ENCODE data around the gene MAF.

DNA sequence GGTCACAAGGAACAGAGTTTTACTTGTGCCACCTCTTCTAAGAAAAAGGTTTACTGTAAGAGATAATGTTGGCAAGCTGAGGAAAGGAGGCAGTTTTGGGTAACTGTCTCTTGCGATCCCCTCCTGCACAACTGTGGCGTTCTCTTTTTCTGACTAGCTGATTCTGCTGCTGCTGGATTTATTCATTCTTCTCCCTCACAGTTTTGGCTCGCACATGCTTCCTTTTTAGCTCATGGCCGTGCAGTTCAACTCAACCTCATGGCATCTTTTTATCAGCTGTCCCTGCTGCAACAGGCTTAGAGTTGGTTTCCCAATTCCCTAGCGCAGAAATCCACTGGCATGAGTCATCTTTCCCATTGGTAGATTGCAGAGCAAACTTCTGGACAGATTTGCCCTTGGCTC is 584.4 kb downstream of the WWOX start:
- RRBS, 2 experiments = no CpG with 5 or more reads among the region's 5 CpGs
CAGE:
- cytosol, long polyA minus RNA = no peak
- cytosol, long polyA plus RNA = no peak
- long polyA plus RNA = no peak
- nucleus, long polyA minus RNA = no peak
- nucleus, long polyA plus RNA = no peak

- RRBS, 2 experiments = no CpG with 5 or more reads among the region's 20 CpGs
CAGE:
- cytosol, long polyA minus RNA = no peak
- cytosol, long polyA plus RNA = no peak
- long polyA plus RNA = no peak
- nucleus, long polyA minus RNA = no peak
- nucleus, long polyA plus RNA = no peak
Measured at GRCh38 chr16:78770321-78770971, 671.0 kb downstream of the WWOX start.

DNA sequence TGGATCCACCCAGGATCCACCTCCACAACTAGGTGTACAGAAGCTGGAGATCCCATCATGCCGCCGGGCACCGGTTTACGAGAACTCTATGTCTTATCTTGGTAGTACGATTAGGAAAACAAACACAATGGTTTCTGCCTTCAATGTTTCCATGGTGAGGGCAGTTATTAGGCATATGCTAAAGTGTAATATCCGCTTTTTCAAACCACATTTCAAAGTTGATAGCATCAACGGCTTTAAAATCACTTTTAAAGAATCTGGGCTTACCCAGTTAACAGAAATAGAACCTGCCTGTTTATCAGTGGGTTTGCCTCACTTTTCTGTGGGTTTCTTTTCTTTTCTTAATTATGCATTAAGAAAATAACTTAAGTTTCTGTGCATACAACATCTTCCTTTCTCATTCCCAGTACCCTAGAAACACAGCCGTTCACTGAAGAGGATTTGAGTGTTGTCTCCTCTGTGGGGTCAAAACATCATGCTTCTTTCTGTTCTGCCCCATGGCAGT is 705.5 kb downstream of the MAF start:
- RRBS, 2 experiments = no CpG with 5 or more reads among the region's 8 CpGs
CAGE:
- cytosol, long polyA minus RNA = no peak
- cytosol, long polyA plus RNA = no peak
- long polyA plus RNA = no peak
- nucleus, long polyA minus RNA = no peak
- nucleus, long polyA plus RNA = no peak

DNA sequence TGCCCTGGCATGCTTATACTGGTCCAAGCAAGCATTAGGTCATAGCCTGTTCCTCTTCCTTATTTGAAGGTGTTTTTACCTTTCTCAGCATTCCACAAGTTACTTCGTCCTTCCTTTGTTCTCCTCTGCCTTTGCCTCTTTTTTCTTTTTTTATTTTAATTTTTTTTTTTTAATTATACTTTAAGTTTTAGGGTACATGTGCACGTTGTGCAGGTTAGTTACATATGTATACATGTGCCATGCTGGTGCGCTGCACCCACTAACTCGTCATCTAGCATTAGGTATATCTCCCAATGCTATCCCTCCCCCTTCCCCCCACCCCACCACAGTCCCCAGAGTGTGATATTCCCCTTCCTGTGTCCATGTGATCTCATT is 548.7 kb downstream of the MAF start:
- RRBS, 2 experiments = no CpG with 5 or more reads among the region's 4 CpGs
CAGE:
- cytosol, long polyA minus RNA = no peak
- cytosol, long polyA plus RNA = no peak
- long polyA plus RNA = no peak
- nucleus, long polyA minus RNA = no peak
- nucleus, long polyA plus RNA = no peak

DNA sequence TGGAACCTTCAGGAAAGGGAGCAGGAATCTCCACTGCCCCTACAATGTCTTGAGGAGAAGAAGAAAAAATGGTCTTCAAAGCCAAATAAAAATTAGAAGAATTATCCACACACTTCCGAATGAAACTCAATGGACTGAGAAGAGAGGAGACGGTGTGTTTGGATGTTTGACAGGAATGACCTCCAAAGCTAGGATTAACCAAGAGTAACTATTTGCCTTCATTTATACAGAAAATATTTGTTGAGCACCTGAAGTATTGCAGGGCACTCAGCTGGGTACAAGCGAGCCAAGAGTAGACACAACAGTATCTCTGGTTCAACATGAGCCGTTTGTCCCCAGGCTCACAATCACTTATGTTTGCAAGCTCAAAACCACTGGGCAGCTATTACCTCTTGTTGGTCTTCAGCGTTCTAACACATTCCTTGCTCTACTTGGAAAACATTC is 38.9 kb downstream of the MAF start:
- RRBS, 2 experiments = no CpG with 5 or more reads among the region's 5 CpGs
CAGE:
- cytosol, long polyA minus RNA = no peak
- cytosol, long polyA plus RNA = no peak
- long polyA plus RNA = no peak
- nucleus, long polyA minus RNA = no peak
- nucleus, long polyA plus RNA = no peak

DNA sequence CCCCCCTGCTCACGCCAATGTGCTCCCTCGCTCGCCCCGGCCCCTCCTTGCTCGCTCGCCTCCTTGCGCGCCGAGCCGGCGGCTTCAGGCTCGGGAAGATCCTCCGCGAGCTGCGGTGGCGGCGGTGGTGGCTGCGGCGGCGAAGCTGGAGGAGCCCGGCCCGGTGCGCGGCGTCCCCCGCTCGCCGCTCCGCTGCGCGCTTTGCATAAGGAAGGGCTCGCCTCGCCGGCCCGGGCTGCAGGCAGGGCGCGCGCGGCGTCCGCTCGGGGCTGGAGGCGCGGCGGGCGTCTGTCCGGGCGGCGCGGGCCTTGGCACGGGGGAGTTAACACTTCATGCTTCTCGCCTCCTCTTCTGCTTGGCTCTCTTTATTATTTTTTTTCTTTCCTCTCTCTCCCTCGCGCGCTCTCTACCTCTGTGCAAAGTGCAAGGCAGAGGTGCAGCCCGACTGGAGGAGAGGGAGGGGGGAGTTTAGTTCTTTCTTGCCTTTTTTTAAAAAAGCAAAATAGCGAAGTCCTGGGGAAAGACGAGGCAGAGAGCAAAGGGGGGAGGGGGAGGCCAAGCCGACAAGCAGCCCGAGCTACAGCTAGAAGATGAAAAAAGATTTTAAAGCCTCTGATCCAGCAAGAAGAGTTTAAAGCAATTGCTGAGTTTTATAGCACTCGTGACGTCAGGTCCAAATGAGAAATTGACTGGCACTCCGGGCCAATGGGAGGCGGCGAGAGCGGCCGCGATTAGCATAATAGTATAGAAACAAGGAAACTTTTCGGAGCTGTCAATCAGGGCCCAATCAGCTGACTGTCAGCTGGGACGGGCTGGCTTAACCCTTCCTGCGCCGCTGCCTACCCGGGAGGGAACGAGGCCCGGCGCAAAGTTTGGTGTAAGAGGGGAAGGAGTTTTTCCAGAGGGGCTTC is at the start of gene MAF:
MAF (minus strand) TSS at position 625 of the 911 bp plus-strand sequence.
- RRBS, 2 experiments = 1 to 2% methylated on average over 35 to 37 of the region's 76 CpGs
CAGE:
- cytosol, long polyA minus RNA = no peak
- cytosol, long polyA plus RNA = no peak
- long polyA plus RNA = no peak
- nucleus, long polyA minus RNA = no peak
- nucleus, long polyA plus RNA = no peak

GRCh38 chr16:79848689-79849416 is 248.3 kb upstream of the MAF start:
- RRBS, 2 experiments = no CpG with 5 or more reads among the region's 13 CpGs
CAGE:
- cytosol, long polyA minus RNA = no peak
- cytosol, long polyA plus RNA = no peak
- long polyA plus RNA = no peak
- nucleus, long polyA minus RNA = no peak
- nucleus, long polyA plus RNA = no peak

- RRBS, 2 experiments = no CpG with 5 or more reads among the region's 3 CpGs
CAGE:
- cytosol, long polyA minus RNA = no peak
- cytosol, long polyA plus RNA = no peak
- long polyA plus RNA = no peak
- nucleus, long polyA minus RNA = no peak
- nucleus, long polyA plus RNA = no peak
Measured at GRCh38 chr16:80056528-80056727, 455.9 kb upstream of the MAF start.

DNA sequence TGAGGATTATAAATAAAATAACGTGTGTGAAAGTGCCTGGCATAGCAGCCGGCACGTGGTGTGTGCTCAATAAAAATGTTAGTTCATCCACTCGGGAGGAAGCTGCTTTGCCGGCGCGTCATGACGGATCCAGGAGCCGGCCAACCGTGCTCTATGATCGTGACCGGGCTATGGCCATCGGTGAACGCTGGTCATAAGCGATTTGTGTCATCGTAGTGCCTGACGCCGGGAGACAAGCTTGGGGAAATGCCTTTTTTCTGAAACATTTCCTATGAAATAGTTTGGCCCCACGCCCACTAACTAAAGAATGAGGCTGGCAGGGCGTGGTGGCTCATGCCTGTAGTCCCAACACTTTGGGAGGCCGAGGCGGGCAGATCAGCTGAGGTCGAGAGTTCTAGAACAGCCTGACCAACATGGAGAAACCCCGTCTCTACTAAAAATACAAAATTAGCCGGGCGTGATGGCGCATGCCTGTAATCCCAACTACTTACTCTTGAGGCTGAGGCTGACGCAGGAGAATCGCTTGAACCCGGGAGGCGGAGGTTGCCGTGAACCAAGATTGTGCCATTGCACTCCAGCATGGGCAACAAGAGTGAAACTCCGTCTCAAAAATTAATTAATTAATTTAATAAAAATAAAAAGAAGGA is 73.8 kb downstream of the CMC2 start:
- RRBS, 2 experiments = 89 to 94% methylated on average over 7 to 11 of the region's 33 CpGs
CAGE:
- cytosol, long polyA minus RNA = no peak
- cytosol, long polyA plus RNA = no peak
- long polyA plus RNA = no peak
- nucleus, long polyA minus RNA = no peak
- nucleus, long polyA plus RNA = no peak

DNA sequence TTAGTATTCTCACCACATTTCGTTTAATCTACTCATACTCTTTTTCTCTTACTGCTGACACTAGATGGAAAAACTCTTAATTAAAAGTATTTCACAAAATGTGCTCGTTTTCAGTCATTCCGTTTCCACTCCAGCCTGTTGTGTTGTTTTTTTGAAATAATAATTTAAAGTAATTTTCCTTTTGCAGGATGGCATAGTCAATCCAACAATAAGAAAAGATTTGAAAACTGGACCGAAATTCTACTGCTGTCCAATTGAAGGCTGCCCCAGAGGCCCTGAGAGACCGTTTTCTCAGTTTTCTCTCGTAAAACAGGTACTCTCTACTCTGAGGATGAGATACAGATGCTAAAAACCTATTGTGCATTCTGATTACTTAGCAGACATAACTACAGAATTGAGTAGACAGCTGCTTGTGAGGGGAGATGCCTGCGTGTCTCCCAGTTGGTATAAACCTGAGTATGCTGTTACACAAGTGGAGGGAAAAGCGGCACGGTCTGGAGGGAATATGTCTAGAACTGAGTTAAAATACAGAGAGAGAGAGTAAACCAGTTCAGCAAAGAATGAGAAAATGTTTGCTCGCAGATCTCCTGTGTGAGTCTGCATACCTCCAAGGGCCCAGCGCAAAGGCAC is 5.6 kb downstream of the ATMIN start:
- RRBS, 2 experiments = no CpG with 5 or more reads among the region's 11 CpGs
CAGE:
- cytosol, long polyA minus RNA = no peak
- cytosol, long polyA plus RNA = no peak
- long polyA plus RNA = no peak
- nucleus, long polyA minus RNA = no peak
- nucleus, long polyA plus RNA = no peak

- RRBS, 2 experiments = no CpG with 5 or more reads among the region's 7 CpGs
CAGE:
- cytosol, long polyA minus RNA = no peak
- cytosol, long polyA plus RNA = no peak
- long polyA plus RNA = no peak
- nucleus, long polyA minus RNA = no peak
- nucleus, long polyA plus RNA = no peak
Measured at GRCh38 chr16:81096765-81097334, 655 bp upstream of the GCSH start.

- RRBS, 2 experiments = no CpG with 5 or more reads among the region's 14 CpGs
CAGE:
- cytosol, long polyA minus RNA = no peak
- cytosol, long polyA plus RNA = no peak
- long polyA plus RNA = no peak
- nucleus, long polyA minus RNA = no peak
- nucleus, long polyA plus RNA = no peak
Measured at GRCh38 chr16:81362305-81362954, 47.7 kb downstream of the GAN start.

- RRBS, 2 experiments = no CpG with 5 or more reads among the region's 9 CpGs
CAGE:
- cytosol, long polyA minus RNA = no peak
- cytosol, long polyA plus RNA = no peak
- long polyA plus RNA = no peak
- nucleus, long polyA minus RNA = no peak
- nucleus, long polyA plus RNA = no peak
Measured at GRCh38 chr16:81407161-81407653, 37.4 kb upstream of the CMIP start.

DNA sequence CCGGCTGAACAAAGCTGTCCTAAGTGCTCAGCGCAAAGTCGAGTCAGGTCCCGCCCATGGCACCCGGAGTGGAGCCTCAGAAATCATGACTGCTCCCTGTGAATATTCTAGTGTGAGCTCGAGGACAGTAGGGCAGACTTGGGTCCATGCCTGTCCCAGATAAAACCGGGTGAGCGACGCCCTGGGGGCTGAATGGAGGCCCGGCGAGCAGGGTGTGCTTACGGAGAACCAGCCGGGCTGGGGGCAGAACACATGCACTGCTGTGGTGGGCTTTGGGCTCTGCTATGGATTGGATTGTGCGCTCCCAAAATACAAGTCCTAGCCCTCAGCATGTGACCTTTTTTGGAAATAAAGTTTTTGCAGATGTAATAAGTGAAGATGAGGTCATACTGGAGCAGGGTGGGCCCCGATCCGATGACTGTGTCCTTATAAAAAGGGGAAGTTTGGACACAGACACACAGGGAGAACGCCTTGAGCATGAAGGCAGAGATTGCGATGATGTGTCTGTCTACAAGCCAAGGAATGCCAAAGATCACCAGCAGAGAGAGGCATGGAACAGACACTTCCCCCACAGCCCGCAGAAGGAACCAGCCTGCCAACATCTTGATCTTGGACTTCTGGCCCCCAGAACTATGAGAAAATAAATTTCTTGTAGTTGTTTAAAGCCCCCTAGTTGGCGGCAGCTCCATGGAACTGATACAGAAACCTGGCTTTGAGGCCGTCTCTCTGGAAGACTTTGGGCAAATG is 12.7 kb upstream of the CMIP start:
- RRBS, 2 experiments = 3 to 7% methylated on average over 6 to 8 of the region's 21 CpGs
CAGE:
- cytosol, long polyA minus RNA = no peak
- cytosol, long polyA plus RNA = no peak
- long polyA plus RNA = no peak
- nucleus, long polyA minus RNA = no peak
- nucleus, long polyA plus RNA = no peak

DNA sequence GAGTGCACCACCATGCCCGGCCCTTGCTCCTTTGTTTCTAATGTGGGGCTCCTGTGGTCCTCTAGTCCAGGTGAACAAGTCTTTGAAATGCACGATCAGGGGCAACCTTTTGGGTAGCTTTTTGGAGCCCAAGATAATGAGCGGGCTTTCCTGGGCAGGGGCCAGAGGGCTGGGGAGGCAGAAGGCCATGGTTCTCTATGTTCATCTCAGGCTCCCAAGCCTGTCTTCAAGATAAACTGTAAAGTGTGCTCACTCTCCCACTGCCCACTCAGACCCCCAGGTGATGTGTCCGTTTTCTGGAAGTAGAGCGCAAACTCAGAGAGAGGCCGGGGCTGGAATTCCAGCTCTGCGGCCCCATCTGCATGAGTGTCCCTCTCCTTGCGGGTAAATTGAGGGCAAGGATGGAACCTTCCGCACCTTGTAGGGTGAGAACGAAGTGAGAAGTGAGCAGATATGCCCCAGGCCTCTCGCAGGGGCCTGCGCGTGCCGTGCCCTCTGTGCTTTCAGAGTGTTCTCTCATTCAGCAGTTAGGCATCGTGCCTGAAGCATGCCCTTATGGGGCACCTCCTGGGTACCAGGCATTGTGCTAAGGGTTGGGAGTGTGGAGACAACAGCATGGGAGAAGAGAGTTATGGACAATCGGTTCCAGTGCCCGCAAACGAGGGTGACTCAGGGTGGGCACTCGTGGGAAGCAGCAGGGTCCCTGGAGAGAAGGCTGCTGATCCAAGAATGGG is 23.6 kb downstream of the CMIP start:
- RRBS, 2 experiments = no CpG with 5 or more reads among the region's 19 CpGs
CAGE:
- cytosol, long polyA minus RNA = no peak
- cytosol, long polyA plus RNA = no peak
- long polyA plus RNA = no peak
- nucleus, long polyA minus RNA = no peak
- nucleus, long polyA plus RNA = no peak

DNA sequence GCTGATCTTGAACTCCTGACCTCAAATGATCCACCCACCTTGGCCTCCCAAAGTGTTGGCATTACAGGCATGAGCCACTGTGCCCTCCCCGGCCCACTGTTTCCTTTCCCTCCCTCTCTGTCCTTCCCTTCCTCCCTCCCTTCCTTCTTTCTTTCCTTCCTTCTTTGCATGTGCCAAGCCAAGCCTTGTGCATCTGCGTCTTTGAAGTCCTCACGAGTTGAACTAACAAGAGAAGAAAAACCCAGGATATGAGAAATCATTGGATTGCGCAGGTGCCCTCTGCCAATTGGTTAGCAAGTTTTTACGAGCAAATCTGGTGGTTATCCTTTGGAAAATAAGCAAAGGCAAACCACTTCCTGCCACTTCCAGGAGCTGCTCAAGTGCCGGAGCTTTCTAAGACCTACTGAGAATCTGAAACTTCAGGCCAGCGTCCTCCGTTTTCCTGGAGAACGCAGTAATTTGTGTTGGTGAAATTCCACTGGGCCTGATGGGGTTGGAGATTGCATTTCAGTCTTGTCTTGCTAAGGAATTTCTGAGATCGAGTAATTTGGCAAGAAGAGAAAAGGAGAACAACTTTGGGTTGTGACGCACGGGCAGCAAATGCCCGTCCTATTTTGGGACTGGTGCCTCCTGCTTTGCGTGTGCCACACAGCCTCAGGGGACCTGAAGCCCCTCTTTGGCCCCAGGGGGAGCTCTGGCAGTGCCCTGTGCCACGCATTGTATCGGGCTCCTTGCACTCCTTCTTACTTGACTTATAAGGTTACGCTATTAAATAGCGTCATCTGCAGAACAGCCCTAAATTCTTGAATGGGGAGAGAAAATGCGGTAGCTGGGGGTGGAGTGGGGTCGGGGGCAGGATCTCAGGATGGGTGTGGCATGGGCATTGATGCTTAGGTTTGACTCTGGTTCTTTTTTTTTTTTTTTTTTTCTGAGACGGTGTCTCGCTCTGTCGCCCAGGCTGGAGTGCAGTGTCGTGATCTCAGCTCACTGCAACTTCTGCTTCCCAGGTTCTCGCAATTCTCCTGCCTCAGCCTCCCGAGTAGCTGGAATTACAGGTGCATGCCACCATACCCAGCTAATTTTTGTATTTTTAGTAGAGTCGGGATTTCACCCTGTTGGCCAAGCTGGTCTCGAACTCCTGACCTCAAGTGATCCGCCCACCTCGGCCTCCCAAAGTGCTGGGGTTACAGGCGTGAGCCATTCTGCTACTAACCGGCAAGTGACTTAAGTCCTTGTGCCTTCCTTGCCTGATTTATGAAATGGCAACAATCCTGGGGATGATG is 56.5 kb downstream of the CMIP start:
- RRBS, 2 experiments = no CpG with 5 or more reads among the region's 32 CpGs
CAGE:
- cytosol, long polyA minus RNA = no peak
- cytosol, long polyA plus RNA = no peak
- long polyA plus RNA = no peak
- nucleus, long polyA minus RNA = start-site peak on the plus strand centred at position 386 of the sequence, 239 bp wide, 29 reads
- nucleus, long polyA plus RNA = no peak

- RRBS, 2 experiments = no CpG with 5 or more reads among the region's 2 CpGs
CAGE:
- cytosol, long polyA minus RNA = no peak
- cytosol, long polyA plus RNA = no peak
- long polyA plus RNA = no peak
- nucleus, long polyA minus RNA = no peak
- nucleus, long polyA plus RNA = no peak
Measured at GRCh38 chr16:81520225-81520592, 75.6 kb downstream of the CMIP start.

GRCh38 chr16:81526724-81527418 is 82.3 kb downstream of the CMIP start:
- RRBS, 2 experiments = no CpG with 5 or more reads among the region's 13 CpGs
CAGE:
- cytosol, long polyA minus RNA = no peak
- cytosol, long polyA plus RNA = no peak
- long polyA plus RNA = no peak
- nucleus, long polyA minus RNA = no peak
- nucleus, long polyA plus RNA = no peak

DNA sequence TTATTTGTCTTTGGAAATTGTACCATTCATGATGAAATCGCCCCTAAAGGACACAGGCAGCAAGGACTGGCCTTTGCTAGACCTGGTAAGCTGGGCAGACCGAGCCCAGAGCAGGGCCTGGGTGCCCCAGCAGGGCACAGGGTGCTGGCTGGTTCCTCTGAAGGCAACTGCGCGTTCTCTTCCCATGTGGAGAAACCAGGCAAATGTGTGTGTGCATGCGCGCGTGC is 104.9 kb downstream of the CMIP start:
- RRBS, 2 experiments = no CpG with 5 or more reads among the region's 7 CpGs
CAGE:
- cytosol, long polyA minus RNA = no peak
- cytosol, long polyA plus RNA = no peak
- long polyA plus RNA = no peak
- nucleus, long polyA minus RNA = no peak
- nucleus, long polyA plus RNA = no peak

DNA sequence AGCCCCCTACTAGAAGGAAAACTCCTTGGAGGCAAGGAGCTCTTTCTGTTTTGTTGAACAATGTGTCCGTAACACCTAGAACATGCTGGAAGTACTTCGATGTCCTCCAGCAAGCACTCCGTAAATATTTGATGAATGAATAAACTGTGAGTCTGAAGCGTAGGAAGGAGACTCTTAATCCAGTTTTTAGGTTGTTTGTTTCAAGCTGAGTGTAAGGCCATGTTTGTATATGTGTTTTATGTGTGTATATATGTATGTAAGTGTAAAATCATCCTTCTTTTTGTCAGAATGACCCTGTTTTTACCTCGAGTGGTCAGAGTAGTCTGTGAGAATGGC is 139.6 kb downstream of the CMIP start:
- RRBS, 2 experiments = no CpG with 5 or more reads among the region's 5 CpGs
CAGE:
- cytosol, long polyA minus RNA = no peak
- cytosol, long polyA plus RNA = no peak
- long polyA plus RNA = no peak
- nucleus, long polyA minus RNA = no peak
- nucleus, long polyA plus RNA = no peak

All from HepG2 (cell line).